Measurements from ENCODE around the genes GBP3, LRRC8D and ZNF644.

- PRO-cap, result unidirectional peak, minus-strand start at chr1:89022807
- RAMPAGE, long total RNA, 4 experiments, result start-site peak on the minus strand in 3 of 4 experiments, at chr1:89022804-89022888 at its widest, 11 to 37 reads per replicate
Observed at GRCh38 chr1:89022127-89023071, at the start of gene GBP3. GBP3 (minus strand) TSS chr1:89022866.

DNA sequence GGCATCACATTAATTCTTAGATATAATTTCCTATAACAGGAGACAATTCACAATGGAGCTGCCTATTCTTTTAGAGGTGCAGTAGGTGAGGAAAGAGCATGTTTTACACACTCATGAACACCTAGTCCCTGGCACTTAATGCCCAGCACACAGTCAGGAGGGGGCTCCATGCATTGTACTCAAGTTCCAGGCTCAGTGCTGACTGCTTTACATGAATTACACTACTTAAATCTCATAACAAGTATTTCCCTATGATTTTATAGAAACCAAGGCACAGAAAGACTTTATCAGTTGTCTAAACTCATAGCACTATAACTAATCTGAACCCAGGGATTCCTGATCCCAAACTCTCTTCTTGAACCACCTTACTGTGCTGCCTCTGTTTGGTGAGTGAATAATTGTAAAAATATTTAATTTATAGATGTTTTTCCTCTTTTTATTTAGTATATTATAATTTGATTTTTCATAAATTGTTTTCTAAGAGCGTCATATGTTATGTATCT, 457 bp upstream of the GBP3 start:
- PRO-cap, result no peak
- RAMPAGE, long total RNA, 4 experiments, result no peak in any of the 4 experiments

GRCh38 chr1:89113841-89114422, 12.0 kb downstream of the GBP2 start:
- PRO-cap, result no peak
- RAMPAGE, long total RNA, 4 experiments, result no peak in any of the 4 experiments

- PRO-cap, result no peak
- RAMPAGE, long total RNA, 4 experiments, result no peak in any of the 4 experiments
Observed at GRCh38 chr1:89269009-89269670, 3.5 kb downstream of the GBP5 start.

DNA sequence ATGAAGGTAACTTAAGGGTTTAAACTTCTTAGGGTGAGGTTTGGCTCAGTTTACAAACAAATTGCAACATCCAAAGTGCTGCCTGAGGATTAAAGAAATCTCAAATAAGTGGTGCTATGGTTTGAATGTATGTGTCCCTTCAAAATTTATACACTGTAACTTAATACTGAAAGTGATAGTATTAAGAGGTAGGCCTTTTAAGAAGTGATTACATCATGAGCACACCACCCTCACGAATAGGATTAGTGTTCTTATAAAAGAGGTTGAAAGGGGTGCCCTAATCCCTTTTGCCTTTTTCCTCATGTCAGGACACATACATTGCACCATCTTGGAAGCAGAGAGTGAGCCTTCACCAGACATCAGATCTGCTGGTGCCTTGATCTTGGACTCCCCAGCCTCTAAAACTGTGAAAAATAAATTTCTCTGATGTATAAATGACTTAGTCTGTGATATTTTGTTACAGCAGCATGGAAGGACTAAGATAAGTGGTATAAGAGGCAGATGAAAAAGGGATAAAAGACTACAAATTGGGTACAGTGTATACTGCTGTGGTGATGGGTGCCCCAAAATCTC, 6.6 kb upstream of the GBP5 start:
- PRO-cap, result no peak
- RAMPAGE, long total RNA, 4 experiments, result no peak in any of the 4 experiments

- PRO-cap, result no peak
- RAMPAGE, long total RNA, 4 experiments, result no peak in any of the 4 experiments
Observed at GRCh38 chr1:89545211-89546083, 20.8 kb downstream of the LRRC8B start.

GRCh38 chr1:89610628-89611307, 22.2 kb upstream of the LRRC8C start:
- PRO-cap, result no peak
- RAMPAGE, long total RNA, 4 experiments, result no peak in any of the 4 experiments

DNA sequence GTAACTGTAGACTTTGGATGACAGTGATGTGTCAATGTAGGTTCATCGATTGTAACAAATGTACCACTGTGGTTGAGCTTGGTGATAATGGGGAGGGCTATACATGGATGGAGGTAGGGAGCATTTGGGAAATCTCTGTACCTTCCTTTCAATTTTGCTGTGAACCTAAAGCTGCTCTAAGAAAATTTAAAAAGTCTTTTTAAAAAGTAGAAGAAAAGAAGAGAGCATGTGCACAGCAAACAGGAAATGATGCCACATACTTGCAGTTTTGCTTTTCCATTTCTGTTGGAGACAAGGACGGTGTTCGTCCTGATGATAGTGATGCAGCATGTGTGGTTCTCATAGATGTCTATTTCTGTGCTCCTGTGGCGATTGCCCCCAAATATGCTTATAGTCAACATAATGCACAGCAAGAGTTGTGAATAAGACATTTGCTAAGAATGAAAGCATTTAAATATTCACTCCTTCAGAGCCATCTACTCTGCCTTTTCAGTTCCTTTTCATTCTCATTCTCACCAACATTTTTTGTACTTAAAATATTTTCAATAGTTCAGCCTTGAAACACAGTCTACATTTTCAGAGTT, 66.5 kb downstream of the LRRC8C start:
- PRO-cap, result no peak
- RAMPAGE, long total RNA, 4 experiments, result no peak in any of the 4 experiments

DNA sequence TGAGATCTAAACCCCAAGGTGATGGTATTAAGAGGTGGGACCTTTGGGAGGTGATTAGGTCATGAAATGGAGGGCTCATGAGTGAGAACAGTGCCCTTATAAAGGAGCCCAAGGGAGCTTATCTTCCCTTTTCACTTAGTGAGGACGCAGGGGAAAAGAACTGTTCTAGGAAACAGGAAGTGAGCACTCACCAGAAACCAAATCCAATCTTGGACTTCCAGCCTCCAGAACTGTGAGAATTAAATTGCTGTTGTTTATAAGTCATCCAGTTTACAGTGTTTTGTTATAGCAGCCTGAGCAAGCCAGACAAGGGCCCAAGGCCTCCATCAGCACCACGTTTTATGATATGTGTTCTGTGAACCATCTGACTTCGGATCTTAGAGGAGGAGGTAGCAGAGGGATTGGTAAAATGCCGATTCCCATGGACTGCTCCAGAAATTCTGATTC, 60.3 kb upstream of the LRRC8D start:
- PRO-cap, result no peak
- RAMPAGE, long total RNA, 4 experiments, result no peak in any of the 4 experiments

DNA sequence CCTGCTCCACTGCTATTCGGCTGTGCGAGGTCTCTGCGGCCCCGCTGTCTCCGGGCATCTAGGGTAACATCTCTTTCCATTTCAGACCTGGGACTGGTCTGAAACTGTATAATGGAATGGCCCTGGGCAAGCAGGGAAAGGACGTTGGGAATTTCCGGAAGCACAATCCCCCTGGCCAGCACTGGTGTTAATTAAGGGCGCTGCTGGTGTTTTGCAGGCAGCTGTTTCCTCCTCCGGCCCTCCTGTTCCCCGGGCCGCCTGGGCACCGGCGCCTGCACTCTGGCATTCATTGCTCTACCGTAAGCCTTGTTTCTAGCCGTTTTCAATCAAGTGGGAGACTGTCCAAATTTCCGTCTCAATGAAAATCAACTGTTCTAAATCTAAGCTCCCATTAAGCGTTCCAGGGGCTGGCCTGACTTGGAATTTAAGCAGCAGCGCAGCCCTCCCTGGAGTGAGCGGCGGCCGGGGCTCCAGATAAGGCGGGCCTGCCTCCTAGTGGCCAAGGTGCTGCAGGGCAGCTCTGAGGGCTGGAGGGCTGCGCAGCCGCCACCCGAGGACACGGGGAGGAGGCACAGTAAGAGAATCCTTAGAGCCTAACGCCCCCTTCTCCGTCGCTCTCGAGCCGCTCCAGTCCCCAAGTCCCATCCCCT, 58.1 kb upstream of the LRRC8D start:
- PRO-cap, result bidirectional peak, plus-strand start at position 540 of the sequence, minus-strand start at position 286 of the sequence
- RAMPAGE, long total RNA, 4 experiments, result no peak in any of the 4 experiments

GRCh38 chr1:89820937-89821824, at the start of gene LRRC8D:
LRRC8D (plus strand) TSS chr1:89821032.
- PRO-cap, result bidirectional peak, plus-strand start at chr1:89821032, minus-strand start at chr1:89820856
- RAMPAGE, long total RNA, 4 experiments, result no peak in any of the 4 experiments

- PRO-cap, result no peak
- RAMPAGE, long total RNA, 4 experiments, result no peak in any of the 4 experiments
Observed at GRCh38 chr1:89844334-89844727, 23.5 kb downstream of the LRRC8D start.

DNA sequence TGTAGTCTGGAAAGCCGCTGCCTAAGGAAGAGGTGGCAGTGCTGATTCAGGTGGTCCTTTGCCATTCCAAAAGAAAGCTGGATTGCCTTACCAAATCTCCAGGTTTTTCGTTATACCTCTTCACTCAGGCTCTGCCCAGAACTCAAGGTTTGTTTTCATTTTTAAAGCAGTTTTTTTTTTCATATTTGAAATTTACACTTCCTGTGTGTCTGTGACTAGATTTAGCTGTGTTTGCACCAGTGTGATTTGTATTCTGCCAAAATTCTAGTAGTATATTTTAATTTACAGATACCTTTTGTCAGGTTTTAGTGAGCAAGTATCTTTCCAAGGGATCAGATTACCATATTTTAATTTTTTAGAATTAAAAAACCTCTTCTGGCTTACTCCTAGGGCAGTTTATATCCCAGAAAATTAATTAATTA, 25.7 kb downstream of the LRRC8D start:
- PRO-cap, result no peak
- RAMPAGE, long total RNA, 4 experiments, result no peak in any of the 4 experiments

- PRO-cap, result no peak
- RAMPAGE, long total RNA, 4 experiments, result no peak in any of the 4 experiments
Observed at GRCh38 chr1:89897950-89898575, 77.2 kb downstream of the LRRC8D start.

GRCh38 chr1:90022074-90022469, 27.2 kb downstream of the ZNF326 start:
- PRO-cap, result no peak
- RAMPAGE, long total RNA, 4 experiments, result no peak in any of the 4 experiments

DNA sequence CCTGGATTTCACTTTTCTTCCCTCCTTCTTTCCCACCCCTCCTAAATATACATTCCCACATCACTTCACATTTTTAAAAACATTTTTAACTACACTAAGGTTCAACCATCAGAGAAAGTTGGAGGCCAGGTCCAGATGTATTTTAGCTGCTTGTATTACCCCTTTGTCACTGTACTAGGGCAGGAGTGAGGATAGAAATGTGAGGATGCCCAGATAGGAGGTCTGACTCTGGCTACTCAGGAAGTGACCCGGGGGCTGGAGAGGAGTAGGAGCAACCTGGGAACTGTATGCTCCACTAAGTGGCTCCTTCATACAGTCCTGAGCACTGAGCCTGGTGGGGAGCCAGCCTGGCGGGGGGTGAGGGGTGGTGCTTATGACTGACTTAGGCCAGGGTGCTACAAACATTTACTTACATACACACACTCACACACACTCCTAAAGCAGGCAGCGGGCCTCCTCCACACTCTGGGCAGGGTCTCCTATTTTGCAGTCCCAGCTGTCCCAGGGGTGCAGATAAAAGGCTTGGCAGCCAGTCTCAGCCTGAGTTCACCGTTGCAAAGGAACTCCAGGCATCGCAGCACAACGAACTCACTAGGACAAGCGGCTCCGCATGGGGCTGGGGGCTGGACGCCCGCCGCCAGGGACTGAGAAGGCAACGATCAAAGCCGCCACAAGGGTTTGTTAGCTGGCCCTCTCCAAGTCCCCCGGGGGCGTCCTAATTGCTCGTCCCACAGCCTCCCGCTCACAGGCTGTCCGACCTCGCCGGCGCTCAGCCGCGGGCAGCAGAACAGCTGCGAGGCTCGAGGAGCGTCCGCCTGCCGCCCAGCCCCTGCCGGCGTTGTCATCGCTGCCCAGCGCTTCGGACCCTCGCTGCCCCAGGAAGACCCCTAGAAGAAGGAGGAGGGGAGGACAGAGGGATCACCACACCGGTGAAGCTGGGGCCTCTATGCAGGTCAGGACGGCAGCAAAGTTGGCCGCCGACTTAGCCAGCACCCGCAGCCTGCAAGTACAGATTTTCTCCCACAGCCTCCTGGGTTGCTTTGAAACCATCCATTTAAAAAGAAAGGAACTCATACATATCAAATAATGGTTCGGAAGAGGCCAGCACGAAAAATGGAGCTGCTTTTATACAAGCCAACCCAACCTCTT, 6.5 kb downstream of the BARHL2 start:
- PRO-cap, result no peak
- RAMPAGE, long total RNA, 4 experiments, result no peak in any of the 4 experiments

- PRO-cap, result bidirectional peak, plus-strand start at chr1:91022233, minus-strand start at chr1:91022061; bidirectional peak, plus-strand start at chr1:91022360, minus-strand start at chr1:91022290
- RAMPAGE, long total RNA, 4 experiments, result start-site peak on the minus strand in 1 of 4 experiments, at chr1:91022001-91022236 at its widest, 737 reads per replicate
Observed at GRCh38 chr1:91021850-91022587, at the start of gene ZNF644. ZNF644 (minus strand) TSS chr1:91022035.

DNA sequence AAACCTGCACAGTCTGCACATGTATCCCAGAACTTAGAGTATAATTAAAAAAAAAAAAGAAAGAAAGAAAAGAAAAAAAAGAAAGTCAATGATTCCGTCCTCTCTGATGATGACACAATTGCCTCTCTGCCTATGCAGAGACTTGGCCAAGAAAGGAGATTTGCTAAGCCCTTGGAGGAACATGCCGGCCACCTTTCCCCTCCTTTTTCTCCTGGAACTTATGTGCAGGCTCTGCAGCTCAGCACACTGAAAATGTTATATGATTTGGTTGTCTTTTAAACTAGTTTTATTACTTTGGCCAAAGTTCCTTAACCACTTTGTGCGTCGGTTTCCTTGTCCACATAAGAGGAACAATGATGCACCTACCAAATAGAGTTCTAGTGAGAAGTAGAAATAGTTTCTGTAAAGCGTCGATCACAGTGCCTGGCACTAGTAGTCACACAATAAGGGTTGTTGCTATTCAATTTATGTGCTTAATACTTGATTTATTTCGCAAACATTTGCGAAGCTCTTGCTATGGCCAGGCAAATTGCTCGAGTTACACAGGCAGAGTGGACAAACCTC, 111.5 kb upstream of the ZNF644 start:
- PRO-cap, result no peak
- RAMPAGE, long total RNA, 4 experiments, result no peak in any of the 4 experiments

GRCh38 chr1:91160341-91160868, 138.6 kb upstream of the ZNF644 start:
- PRO-cap, result no peak
- RAMPAGE, long total RNA, 4 experiments, result no peak in any of the 4 experiments

- PRO-cap, result unidirectional peak, plus-strand start at chr1:91572301
- RAMPAGE, long total RNA, 4 experiments, result no peak in any of the 4 experiments
Observed at GRCh38 chr1:91571707-91572648, 71.3 kb downstream of the CDC7 start.